Endometrial microvascular endothelial cells (primary cell): Measurements from ENCODE around the gene KCTD5.

DNA sequence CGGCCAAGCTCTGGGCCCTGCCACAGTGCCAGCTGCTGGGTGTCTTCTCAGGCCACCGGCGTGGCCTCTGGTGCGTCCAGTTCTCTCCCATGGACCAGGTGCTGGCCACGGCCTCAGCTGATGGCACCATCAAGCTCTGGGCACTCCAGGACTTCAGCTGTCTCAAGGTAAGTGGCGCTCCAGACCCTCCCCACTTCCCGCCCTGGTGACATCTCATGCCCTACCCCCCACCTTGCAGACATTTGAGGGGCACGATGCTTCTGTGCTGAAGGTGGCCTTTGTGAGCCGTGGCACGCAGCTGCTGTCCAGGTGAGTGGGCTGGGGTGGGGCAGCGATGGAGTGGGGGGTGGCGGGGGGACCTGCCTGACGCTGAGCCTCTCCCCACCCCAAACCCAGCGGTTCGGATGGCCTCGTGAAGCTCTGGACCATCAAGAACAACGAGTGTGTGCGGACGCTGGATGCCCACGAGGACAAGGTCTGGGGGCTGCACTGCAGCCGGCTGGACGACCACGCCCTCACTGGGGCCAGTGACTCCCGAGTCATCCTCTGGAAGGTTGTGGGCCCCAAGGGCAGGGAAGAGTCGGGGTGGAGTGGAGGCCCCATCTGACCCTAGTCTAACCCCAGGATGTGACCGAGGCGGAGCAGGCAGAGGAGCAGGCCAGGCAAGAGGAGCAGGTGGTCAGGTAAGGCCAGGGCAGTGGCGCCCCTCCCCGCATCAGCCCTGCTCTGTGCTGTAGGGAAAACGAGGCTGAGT lies 4.0 kb downstream of the NOXO1 start:
- RAMPAGE, long total RNA = no peak

DNA sequence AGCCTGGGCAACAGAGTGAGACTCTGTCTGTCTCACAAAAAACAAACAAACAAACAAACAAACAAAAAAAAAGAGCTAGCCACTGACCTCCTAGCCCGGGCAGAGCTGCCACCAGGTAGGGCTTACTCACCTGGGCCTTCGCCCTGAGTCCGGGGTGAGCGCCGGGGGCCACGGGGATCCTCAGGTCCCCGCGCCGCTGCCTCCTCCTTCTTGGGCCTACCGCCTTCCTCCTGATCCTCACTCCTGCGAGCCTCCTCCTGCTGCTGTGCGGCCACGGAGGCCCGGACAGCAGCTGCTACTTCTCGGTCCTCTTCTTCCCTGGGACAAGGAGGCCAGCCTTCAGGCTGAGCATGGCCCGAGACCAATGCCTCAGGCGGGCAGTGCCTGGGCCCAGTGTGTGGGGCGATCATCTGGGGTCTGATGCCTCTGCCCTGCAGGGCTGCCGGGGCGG lies 11.1 kb downstream of the SYNGR3 start:
- RAMPAGE, long total RNA = no peak

- RAMPAGE, long total RNA = no peak
Observed at GRCh38 chr16:2033828-2034529, 7.3 kb downstream of the NHERF2 start.

GRCh38 chr16:2034530-2035013 lies 7.9 kb downstream of the NHERF2 start:
- RAMPAGE, long total RNA = no peak

DNA sequence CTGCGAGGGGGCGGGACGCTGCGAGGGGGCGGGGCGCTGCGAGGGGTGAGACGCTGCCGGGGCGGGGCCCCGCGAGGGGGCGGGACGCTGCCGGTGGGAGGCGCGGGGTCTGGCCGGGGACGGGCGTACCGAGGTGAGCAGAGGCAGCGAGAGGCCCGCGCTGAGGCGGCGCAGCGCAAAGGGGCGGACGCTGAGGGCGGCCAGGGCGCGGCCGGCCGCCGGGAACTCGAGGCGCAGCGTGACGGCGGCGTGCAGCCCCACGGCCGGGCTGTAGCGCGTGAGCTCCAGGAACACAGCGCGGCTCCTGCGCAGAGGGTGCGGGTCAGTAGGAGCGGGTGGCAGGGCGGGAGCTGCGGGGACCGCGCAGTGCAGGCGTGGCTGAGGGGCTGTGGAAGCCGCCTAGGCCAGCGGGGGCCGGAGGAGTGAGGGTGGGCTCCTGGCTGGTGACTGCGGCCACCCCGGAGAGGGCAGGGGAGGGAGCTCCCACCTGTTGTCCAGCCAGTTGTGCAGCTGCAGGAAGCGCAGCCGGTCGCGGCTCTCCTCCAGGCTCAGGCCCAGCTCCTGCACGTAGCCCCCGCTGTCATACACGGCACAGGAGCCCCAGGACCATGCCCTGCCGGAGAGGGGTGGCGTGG lies 43.6 kb downstream of the TSC2 start:
- RAMPAGE, long total RNA = no peak

GRCh38 chr16:2157274-2158565 lies 2.1 kb downstream of the TRAF7 start:
- RAMPAGE, long total RNA = no peak

GRCh38 chr16:2226248-2226954 lies 3.0 kb downstream of the E4F1 start:
- RAMPAGE, long total RNA = no peak

DNA sequence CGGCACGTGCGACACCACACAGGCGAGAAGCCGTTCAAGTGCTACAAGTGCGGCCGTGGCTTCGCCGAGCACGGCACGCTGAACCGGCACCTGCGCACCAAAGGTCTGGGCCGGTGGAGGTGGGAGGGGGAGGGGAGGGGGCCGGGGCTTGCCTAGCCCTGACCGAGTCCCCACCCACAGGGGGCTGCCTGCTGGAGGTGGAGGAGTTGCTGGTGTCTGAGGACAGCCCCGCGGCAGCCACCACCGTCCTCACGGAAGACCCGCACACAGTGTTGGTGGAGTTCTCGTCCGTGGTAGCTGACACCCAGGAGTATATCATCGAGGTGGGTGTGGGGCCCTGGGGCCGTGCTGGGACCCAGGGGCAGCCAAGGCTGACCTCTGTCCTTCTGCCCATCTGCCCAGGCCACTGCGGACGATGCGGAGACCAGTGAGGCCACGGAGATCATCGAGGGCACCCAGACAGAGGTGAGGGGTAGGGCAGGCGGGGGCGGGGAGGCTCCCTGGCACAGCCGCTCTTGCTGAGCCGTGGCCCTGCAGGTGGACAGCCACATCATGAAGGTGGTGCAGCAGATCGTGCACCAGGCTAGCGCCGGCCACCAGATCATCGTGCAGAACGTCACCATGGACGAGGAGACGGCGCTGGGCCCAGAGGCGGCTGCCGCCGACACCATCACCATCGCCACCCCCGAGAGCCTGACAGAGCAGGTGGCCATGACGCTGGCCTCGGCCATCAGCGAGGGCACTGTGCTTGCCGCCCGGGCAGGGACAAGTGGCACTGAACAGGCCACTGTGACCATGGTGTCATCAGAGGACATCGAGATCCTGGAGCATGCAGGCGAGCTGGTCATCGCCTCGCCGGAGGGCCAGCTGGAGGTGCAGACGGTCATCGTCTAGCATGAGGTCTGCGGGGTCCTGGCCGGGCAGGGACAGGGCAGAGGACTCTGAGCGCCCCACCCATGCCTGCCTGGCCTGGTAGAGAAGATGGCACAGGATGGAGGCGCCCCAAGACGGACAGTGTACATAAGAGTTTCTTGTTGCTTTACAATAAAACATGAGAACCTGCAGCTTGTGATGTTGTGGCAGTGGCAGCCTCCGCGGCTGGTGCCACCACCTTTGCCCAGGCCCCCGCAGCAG lies 1.2 kb upstream of the DNASE1L2 start:
- RAMPAGE, long total RNA = no peak

- RAMPAGE, long total RNA = no peak
Observed at GRCh38 chr16:2263026-2263868, 4.7 kb downstream of the RNPS1 start.

- RAMPAGE, long total RNA = no peak
Observed at GRCh38 chr16:2480925-2481514, 6.1 kb downstream of the TBC1D24 start.

- RAMPAGE, long total RNA = no peak
Observed at GRCh38 chr16:2527120-2527514, 4.1 kb downstream of the CEMP1 start.

- RAMPAGE, long total RNA = no peak
Observed at GRCh38 chr16:2682465-2683270, at the start of gene KCTD5. TSS of gene KCTD5 (plus strand) at chr16:2682523.

DNA sequence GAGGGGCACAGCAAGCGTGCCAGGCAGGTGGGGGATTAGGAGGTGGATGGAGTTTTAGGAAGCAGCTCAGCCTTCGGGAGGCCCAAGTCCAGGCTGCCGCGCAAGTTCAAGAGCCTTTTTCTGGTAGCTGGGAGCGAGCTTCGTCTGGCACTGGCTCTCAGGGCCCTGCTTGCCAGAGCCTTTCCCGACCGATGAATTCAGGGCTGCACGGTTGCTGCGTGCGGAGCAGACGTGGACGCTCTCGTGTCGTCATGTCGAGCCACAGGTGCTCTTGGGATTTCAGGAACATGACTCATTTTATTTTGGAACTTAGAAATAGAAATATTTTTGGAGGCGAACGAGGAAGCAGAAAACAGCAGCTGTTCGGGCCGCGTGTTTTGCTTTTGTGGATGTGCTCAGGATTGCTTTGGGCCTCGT lies 17.0 kb downstream of the KCTD5 start:
- RAMPAGE, long total RNA = no peak

- RAMPAGE, long total RNA = no peak
Observed at GRCh38 chr16:2765055-2766024, 11.7 kb downstream of the ELOB start.

- RAMPAGE, long total RNA = no peak
Observed at GRCh38 chr16:2770919-2771538, 6.1 kb downstream of the ELOB start.

- RAMPAGE, long total RNA = no peak
Observed at GRCh38 chr16:2858465-2859130, 628 bp upstream of the PRSS22 start.

GRCh38 chr16:3020641-3021363 lies 634 bp downstream of the TNFRSF12A start:
- RAMPAGE, long total RNA = no peak

DNA sequence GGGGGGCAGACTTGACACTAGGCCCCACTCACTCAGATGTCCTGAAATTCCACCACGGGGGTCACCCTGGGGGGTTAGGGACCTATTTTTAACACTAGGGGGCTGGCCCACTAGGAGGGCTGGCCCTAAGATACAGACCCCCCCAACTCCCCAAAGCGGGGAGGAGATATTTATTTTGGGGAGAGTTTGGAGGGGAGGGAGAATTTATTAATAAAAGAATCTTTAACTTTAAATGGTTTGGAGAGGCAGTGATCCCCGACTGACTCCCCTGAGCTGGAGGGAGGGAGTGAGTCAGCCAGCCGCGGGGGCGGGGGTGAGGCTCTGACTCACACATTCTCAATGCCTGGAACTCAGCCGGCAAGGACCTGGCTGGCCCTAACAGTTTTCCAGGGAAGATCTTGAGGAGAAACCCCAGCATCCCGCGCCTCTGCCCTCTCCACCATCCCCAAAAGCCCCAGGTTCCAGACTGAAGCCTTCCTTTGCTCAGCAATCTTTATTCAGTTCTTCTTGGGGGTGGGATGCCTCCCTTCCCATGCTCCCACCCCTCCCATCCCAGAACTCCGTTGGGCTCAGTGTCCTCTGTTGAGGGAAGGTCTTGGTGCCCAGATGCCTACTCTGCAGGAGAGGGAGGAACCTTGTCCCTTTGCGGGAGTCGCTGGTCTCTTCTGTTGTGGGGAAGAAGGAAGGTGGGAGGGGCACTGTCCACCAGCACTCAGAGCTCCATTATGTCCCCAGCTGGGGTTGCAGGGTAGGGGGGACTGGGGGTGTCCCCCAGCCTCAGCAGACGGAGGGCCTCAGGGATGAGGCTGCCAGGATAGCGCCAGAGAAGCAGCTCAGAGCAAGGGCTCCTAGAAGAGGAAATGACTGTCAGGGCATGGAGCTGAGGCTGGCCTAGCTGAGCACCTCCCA lies 1.3 kb downstream of the HCFC1R1 start:
- RAMPAGE, long total RNA = no peak

DNA sequence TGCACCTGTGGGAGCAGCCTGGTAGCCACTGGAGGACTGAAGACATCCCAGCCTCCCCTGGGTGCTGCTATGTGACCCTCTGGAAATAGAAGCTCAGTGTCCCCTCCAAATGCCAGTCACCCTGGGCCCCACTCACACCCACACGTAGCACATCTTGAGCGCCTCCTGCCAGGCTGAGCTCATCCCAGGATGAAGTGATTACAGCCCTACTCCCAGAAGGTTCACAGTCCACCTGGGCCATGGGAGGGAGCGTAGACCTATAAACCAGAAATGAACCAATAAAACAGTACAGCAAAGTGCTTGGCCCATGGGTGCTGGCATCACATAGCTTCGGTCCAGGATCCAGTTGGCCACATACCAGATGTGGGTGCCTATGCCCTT lies 2.1 kb upstream of the BICDL2 start:
- RAMPAGE, long total RNA = no peak

DNA sequence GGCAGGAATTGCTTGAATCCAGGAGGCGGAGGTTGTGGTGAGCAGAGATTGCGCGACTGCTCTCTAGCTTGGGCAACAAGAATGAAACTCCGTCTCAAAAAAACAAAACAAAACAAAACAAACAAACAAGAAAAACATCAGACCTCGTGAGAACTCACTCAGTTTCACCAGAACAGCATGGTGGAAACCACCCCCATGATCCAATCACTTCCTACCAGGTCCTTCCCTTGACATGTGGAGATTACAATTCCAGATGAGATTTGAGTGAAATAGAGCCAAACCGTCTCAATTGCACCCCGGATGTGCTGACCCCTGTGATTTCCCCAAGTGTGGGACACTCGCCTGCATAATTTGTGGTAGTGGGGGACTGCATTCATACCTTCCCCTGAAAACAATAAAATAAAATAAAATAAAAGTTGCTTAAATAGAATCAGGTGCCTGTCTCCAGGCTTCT lies 13.2 kb downstream of the ZSCAN10 start:
- RAMPAGE, long total RNA = no peak